SK-N-SH (cell line): ENCODE data around the genes CUX1, SPDYE6, FAM185A and LRRC17.

DNA sequence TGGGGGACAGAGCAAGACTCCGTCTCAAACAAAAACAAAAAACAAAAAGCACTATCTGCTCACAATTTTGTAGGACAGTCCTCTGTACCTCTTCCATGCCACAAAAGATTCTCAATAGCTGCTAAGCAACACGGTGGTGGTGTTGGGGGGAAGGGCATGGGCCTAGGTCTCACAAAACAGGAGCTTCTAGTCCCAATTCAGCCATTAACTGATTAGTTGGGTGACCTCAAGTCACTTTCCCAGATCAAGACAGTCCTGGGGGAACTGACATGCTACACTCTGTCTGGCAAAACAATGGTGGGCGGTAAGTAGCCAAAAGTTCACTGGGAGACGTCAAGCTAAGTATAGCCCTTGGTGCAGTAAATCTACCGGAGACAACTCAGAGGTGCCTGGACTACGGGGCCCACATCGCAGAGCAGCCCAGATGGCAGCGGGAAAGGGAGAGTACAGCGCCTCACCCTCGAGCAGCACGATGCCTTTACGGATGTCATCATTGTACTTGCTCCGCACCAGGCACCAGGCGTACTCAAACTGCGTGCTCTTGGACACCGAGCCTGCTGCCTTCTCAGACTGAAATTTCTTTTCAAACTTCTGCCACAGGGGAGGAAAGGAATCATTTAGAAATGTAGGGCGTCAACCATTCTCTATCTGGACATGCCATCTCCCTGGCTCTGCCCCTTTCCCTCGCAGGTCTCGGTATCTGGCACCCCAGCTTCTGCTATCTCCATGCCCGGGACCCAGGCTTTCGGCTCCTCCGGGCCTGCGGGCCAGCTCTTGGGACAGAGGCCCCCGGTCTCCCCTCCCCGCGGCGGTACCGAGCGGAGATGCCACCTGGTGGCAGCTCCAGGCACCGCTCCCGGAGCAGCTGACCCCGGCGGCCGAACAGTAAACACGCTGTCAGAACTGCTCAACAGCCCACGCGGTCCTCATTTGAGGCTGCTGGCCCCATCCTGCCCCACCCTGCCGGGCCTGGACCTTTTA is 1.0 kb downstream of the FIS1 start:
- RRBS = 2% methylated on average over 13 of the region's 38 CpGs
CAGE:
- cytosol, long polyA plus RNA = no peak
- long polyA plus RNA = no peak
- nucleus, long polyA plus RNA = no peak

DNA sequence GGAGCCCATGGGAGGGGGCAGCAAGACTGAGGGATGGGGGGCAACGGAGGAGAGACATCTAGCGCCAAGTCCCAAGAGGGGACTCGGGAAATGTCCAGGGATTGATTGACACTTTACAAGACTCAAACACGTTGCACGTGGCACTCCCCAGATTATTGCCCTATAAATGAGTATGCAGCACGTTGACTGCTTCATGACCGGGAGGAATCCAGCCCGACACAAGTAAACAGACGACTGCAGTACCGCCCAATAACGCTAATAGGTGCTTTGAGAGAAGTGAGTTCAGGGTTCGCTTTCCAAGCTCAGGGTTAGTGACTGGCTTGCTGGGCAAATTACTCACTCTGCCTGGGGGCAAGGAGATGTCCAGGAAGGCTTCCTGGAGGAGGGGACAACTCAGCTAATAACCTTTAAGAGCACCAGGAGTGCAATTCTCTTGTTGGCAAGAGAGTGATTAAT is 73.3 kb upstream of the MYL10 start:
- RRBS = no CpG with 5 or more reads among the region's 12 CpGs
CAGE:
- cytosol, long polyA plus RNA = no peak
- long polyA plus RNA = no peak
- nucleus, long polyA plus RNA = no peak

GRCh38 chr7:101815247-101815739 is 2.1 kb upstream of the CUX1 start:
- RRBS = 2% methylated on average over 40 of the region's 56 CpGs
CAGE:
- cytosol, long polyA plus RNA = no peak
- long polyA plus RNA = no peak
- nucleus, long polyA plus RNA = no peak

DNA sequence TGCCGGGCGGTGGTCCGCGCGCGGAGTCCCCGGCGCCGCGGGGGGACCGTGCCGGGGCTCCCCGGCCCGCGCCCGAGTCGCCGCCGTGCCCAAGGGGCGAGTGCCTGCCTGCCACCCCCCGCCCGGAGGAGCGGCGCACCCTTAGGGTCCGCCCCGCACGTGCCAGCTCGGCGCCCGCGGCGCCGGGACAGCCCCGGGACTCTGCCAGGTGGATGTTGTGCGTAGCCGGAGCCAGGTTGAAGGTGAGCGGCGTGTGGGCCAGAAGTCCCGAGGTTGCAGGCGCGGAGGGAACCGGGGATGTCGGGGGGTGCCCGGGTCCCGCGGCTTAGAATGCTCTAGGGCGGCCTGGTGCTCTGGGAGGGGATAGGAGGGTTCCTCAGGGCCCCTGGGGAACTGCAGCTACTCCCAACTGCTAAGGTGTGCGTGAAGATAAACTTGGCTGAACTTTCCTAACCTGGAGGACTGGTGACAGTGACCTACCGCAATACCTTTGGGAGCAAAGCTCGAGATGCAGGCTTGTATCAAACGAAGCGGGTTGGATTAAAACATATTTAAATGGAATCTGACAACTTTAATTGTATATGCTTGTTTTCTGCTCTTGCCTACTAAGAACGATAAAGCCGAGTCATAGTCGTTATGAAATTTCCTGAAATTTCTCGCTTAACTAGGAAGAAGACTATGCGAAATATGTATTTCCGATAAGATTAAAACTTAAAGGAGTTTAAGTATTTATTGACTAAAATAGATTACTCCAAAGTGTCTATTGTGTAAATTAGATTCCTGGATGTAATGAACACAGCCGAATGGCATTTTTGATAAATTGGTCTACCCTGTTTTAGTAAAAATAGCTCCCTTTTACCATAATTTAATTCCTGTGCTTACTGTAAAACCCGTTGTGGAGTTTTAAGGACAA is at the start of gene CUX1:
CUX1 (plus strand) TSS at position 199 of the 913 bp plus-strand sequence.
- RRBS = 5% methylated on average over 28 of the region's 60 CpGs
CAGE:
- cytosol, long polyA plus RNA = no peak
- long polyA plus RNA = no peak
- nucleus, long polyA plus RNA = no peak

DNA sequence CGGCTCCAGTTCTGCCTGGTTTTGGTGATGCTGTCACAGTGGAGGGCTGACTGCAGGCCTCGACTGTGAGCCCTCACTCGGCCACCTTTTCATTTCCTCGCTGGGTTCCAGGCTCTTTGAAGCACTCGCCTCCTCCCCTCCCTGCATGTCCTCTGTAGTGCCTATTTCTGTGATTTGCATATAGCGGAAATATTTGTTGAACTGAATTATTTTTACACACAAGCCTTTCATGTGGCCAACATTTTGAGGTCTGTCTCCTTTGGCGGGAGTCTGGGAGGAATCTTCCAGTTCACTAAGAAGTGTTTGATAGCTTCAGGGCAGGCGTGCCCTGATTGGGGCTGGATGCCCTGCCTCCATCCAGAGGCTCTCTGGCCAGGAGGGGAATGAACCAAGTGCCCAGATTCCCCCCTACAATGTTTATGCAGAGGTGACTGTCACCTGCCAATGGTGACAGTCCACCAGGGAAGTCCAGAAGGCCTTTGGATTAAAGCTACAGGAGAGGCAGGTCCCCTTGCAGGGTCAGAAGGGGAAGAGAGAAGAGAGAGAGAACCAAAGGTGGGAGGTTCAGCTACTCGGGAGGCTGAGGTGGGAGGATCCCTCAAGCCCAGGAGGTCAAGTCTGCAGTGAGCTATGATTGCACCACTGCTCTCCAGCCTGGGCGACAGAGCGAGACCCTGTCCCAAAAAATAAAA is 67.6 kb downstream of the CUX1 start:
- RRBS = no CpG with 5 or more reads among the region's 11 CpGs
CAGE:
- cytosol, long polyA plus RNA = no peak
- long polyA plus RNA = no peak
- nucleus, long polyA plus RNA = no peak

DNA sequence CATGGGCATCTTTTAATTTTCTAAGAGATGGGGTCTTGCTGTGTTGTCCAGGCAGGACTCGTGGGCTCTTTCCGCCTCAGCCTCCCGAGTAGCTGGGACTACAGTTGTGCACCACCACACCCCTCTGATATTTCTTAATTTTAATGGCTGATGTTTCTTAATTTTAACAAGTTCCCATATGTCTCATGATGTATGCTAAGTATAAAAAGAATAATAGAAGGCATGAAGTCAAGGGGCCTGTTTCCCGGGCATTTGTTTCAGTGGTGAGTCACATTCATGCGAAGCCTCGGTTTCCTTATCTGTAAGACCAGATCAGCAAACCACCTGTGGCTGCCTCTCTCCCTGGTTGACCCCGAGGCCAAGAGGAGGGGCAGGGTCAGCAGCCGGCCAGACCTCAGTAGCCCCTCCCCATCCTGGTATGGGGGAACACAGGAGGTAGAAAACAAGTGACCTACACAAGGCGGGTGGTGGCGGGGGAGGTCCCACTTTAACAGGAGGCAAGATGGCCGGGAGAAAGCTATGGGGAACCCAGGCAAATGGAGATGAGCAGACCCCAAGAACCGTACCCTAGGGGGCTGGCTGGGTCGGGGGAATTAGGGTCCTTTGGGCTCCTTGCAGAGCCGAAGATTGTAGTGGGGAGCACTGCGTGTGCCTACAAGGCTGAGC is 85.5 kb downstream of the CUX1 start:
- RRBS = no CpG with 5 or more reads among the region's 15 CpGs
CAGE:
- cytosol, long polyA plus RNA = no peak
- long polyA plus RNA = no peak
- nucleus, long polyA plus RNA = no peak

DNA sequence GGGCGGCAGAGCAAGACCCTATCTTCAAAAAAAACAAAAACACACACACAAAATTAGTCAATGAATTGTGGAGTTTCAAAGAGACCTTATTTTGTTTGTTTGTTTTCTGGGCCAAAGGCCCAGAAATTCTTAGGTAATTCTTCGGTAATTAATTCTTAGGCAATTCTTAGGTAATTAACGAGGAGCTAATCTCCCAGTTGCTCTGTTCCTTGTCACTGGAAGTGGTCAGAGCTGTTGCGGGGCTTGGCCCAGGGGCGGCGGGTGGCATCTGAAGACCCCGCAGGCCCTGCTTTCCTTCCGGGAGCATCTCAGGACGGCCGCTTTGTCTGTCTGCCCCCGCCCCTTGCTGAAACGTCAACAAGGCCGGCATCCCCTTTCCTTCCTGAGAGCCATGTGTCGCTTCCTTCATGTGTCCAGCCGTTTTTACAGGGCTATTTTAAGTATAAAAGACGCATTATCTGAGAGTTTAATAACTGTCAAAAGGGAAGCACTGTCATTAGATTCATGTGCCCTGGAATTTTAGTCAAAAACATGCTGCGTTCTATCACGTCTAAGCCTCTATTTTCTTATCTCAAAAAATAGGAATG is 110.3 kb downstream of the CUX1 start:
- RRBS = 93% methylated on average over 6 of the region's 18 CpGs
CAGE:
- cytosol, long polyA plus RNA = no peak
- long polyA plus RNA = no peak
- nucleus, long polyA plus RNA = no peak

DNA sequence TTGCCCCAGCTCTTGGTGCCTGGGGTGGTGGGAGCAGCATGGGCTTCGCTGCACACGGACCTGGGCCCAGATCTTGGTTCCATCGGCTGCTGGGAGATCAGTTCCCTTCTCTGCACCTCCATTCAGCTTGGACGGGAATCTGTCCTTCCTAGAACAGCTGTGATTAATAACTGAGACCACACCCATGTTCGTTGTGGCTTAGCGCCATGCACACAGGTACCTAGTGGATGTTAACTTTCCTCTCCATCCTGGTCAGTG is 125.3 kb downstream of the CUX1 start:
- RRBS = no CpG with 5 or more reads among the region's 6 CpGs
CAGE:
- cytosol, long polyA plus RNA = no peak
- long polyA plus RNA = no peak
- nucleus, long polyA plus RNA = no peak

GRCh38 chr7:102032961-102033433 is 215.6 kb downstream of the CUX1 start:
- RRBS = no CpG with 5 or more reads among the region's 4 CpGs
CAGE:
- cytosol, long polyA plus RNA = no peak
- long polyA plus RNA = no peak
- nucleus, long polyA plus RNA = no peak

DNA sequence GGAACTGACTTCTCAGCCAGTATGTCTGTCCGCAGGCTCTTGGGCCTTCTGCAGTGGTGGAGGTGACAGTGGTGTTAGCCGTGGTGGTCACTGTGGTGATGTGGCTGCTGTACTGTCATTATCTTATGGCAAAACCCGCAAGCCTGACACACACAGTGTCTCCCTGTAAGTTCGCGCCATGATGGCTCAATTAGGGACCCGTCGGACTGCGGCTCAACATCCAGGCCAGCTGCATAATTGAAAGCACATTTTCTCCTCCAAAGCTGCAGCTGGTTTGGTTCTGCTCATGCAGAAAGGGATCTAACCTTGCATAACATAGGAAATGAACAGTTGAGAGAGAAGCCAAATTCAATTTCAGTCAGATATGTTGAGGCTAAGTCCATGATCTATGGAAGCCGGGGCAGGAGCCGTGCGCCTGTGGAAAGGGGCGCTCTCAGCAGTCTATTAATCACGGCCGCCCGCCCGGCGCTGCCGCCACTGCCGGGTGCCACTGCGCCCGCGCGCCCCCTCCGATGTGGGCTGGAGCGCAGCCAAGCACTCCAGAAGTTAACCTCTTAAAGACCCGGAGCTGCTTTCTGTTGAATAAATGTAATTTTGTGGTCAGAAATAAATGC is 227.6 kb downstream of the CUX1 start:
- RRBS = 1% methylated on average over 15 of the region's 26 CpGs
CAGE:
- cytosol, long polyA plus RNA = no peak
- long polyA plus RNA = no peak
- nucleus, long polyA plus RNA = no peak

- RRBS = no CpG with 5 or more reads among the region's 7 CpGs
CAGE:
- cytosol, long polyA plus RNA = no peak
- long polyA plus RNA = no peak
- nucleus, long polyA plus RNA = no peak
Observed at GRCh38 chr7:102356311-102356848, at the start of gene SPDYE6. SPDYE6 (minus strand) TSS chr7:102356444.

GRCh38 chr7:102415528-102416201 is 17.7 kb upstream of the ORAI2 start:
- RRBS = no CpG with 5 or more reads among the region's 14 CpGs
CAGE:
- cytosol, long polyA plus RNA = no peak
- long polyA plus RNA = no peak
- nucleus, long polyA plus RNA = no peak

- RRBS = no CpG with 5 or more reads among the region's 11 CpGs
CAGE:
- cytosol, long polyA plus RNA = no peak
- long polyA plus RNA = no peak
- nucleus, long polyA plus RNA = no peak
Observed at GRCh38 chr7:102429526-102430269, 3.7 kb upstream of the ORAI2 start.

GRCh38 chr7:102512432-102512821 is 5.2 kb downstream of the RASA4B start:
CAGE:
- cytosol, long polyA plus RNA = no peak
- long polyA plus RNA = no peak
- nucleus, long polyA plus RNA = no peak

- RRBS = no CpG with 5 or more reads among the region's 68 CpGs
CAGE:
- cytosol, long polyA plus RNA = no peak
- long polyA plus RNA = no peak
- nucleus, long polyA plus RNA = no peak
Observed at GRCh38 chr7:102748623-102749665, at the start of gene FAM185A. FAM185A (plus strand) TSS chr7:102748999.

GRCh38 chr7:102791294-102791692 is 42.5 kb downstream of the FAM185A start:
- RRBS = no CpG with 5 or more reads among the region's 5 CpGs
CAGE:
- cytosol, long polyA plus RNA = no peak
- long polyA plus RNA = no peak
- nucleus, long polyA plus RNA = no peak

GRCh38 chr7:102883073-102883513 is 29.7 kb upstream of the LRRC17 start:
- RRBS = no CpG with 5 or more reads among the region's 1 CpG
CAGE:
- cytosol, long polyA plus RNA = no peak
- long polyA plus RNA = no peak
- nucleus, long polyA plus RNA = no peak

DNA sequence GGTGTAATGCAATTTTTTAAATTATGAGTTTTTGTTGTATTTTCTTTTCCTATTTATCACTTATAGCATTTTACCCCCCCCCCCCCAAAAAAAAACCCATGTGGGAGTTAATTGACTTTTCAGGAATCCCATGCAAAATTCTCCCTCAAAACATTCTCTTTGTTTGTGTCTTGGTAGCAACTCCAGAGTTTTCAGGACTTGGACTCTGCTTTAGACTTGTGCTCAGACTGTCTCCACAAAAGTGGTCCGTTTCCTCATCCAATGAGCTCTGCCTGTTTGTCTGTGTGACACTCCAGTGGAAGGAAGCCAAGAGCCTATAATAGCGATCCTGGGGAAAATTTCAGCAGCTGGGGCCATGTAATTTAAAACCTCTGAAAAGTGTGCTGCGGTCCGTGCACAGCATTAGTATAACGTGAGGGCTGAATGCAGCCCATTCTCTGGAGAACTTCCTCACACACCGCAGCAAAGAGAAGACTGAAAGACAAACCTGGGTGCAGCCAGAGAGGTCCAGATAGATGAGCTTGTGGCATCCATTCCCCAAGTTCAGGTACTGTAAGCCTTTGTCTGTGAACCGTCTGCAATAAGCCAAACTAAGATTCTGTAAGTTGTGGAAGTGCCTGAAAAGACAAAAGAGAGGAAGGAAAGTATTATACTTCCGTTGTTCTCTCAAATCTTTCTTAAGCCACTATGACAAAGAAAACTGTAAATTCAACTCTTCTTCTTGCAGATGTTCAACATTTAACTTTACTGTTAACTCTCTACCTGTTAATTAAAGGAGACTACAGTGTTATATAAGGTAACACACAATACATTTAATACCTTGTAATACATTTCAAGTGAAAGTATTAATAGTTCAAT is at the start of gene LRRC17:
LRRC17 (plus strand) TSS at position 402 of the 858 bp plus-strand sequence.
- RRBS = no CpG with 5 or more reads among the region's 8 CpGs
CAGE:
- cytosol, long polyA plus RNA = start-site peak on the plus strand centred at position 401 of the sequence, 139 bp wide, 341 and 609 reads in 2 replicates
- long polyA plus RNA = start-site peak on the plus strand centred at position 372 of the sequence, 144 bp wide, 298 and 533 reads in 2 replicates
- nucleus, long polyA plus RNA = no peak

DNA sequence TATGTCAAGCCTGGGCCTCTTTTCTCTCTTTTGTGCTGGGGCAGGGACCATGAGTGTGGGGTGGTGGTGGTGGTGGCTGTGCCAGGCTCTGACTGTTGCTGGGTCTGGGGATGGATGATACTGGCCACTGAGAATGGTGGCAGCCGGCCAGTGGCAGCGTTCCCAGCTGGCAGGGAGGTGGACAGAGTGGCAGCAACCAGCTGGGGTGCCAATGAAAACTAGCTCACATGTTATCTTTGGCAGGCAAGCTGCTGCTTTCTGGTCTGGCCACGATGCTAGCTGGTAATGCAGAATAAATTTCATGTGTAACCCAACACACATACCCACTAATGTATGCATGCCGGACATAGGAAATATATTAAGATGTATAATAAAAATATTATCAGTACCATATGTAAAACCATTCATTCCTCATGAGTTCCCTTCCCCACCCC is 95.0 kb upstream of the SLC26A5 start:
- RRBS = no CpG with 5 or more reads among the region's 4 CpGs
CAGE:
- cytosol, long polyA plus RNA = no peak
- long polyA plus RNA = no peak
- nucleus, long polyA plus RNA = no peak

GRCh38 chr7:104978912-104979972 is 34.8 kb upstream of the KMT2E start:
- RRBS = no CpG with 5 or more reads among the region's 8 CpGs
CAGE:
- cytosol, long polyA plus RNA = no peak
- long polyA plus RNA = no peak
- nucleus, long polyA plus RNA = no peak